OVCAR3 (cell line): Measurements from ENCODE around the gene SNRPD3.

GRCh38 chr22:23909265-23909677 is 15.1 kb downstream of the MIF start:
- RRBS: no CpG with 5 or more reads among the region's 4 CpGs

- RRBS: 18% methylated on average over 9 of the region's 46 CpGs
Observed at GRCh38 chr22:23913295-23914446, 19.5 kb downstream of the MIF start.

DNA sequence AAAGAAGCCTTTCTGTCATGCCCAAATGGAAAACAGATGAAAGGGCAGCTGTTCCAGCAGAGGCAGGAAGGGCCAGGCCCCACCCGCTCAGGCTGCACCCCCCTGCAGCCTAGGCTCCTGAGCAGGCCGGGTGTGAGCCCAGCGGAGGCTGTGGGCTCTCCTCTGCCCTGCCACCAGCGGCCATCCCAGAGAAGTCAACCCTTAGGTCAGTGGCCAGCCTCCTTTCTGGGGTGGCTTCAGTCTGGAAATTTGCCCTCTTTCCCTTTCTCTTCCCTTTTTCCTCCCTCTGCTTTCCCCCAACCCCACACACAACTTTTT is 32.6 kb upstream of the SUSD2 start:
- RRBS: no CpG with 5 or more reads among the region's 4 CpGs

- RRBS: no CpG with 5 or more reads among the region's 13 CpGs
Observed at GRCh38 chr22:24177164-24177856, 4.0 kb upstream of the SUSD2 start.

- RRBS: no CpG with 5 or more reads among the region's 12 CpGs
Observed at GRCh38 chr22:24206486-24207155, 25.3 kb downstream of the SUSD2 start.

GRCh38 chr22:24246136-24246781 is 1.4 kb upstream of the GGT5 start:
- RRBS: no CpG with 5 or more reads among the region's 16 CpGs

DNA sequence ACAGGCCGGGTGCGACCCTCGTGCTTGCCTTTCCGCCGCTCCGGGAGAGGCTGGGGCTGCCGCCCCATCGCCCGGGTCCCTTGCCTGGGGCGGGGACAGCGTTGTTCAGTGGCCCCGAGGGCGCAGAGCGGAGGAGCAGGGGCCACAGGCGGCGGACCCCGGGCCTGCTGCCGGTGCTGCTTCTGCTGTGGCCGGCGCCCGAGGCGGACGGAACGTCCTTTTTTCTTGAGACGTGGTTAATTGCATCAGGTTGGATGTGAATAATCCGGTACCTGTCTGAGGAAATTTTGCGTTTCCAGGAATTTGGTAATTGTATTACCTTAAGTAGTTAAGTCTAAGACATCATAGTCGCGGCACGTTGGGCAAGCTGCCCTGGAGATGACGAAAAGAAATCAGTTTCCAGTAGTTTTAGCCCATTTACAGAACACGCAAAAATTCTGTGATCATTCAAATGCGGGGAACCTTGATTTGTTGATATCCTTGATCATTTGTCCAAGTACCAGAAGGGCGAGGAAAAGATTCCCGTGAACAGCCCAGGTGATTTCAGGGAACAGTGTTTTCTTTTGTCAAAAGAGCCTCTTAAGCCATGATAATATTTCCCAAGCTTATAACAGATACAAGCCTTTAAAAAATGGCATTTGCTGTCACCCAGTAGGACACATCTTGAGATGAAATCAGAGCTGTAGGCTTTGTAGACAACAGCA is 814 bp downstream of the SPECC1L start:
- RRBS: 4% methylated on average over 19 of the region's 35 CpGs

DNA sequence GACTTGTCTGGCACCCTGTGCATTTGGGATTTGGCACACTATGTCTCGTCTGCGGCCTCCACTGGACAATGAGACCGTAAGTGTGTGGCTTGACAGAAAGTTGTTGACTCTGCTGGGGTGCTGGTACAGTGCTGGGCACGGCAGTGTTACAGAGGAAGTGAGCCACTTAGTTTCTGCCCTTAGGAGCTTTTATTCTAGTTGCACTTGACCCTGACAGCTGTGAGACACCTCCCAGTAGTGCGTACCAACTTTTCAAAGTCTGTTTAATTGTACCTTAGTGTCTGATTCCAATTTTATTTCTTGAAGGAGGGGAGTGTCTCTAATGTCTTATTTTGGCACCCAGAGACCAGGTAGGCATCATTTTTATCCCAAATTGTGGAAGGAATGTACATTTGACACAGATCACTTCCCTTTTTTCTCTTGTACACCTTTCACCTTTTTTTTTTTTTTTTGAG is 4.5 kb downstream of the SPECC1L start:
- RRBS: no CpG with 5 or more reads among the region's 5 CpGs

DNA sequence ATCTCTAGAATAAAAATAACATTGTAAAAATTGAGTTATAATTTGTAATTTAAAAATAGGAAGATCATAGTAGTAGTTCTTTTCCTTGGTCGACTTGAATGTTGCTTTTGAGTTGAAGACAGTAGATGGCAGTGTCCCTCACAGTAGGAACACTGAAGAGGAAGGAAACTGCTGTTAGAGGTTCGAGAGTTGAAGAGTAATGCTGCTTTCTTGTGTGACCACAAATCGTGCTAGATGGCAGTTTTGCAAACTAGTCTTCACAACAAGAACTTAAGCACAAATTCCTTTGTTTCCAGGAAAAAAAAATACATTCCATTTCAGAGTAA is 54.4 kb downstream of the SPECC1L start:
- RRBS: no CpG with 5 or more reads among the region's 3 CpGs

DNA sequence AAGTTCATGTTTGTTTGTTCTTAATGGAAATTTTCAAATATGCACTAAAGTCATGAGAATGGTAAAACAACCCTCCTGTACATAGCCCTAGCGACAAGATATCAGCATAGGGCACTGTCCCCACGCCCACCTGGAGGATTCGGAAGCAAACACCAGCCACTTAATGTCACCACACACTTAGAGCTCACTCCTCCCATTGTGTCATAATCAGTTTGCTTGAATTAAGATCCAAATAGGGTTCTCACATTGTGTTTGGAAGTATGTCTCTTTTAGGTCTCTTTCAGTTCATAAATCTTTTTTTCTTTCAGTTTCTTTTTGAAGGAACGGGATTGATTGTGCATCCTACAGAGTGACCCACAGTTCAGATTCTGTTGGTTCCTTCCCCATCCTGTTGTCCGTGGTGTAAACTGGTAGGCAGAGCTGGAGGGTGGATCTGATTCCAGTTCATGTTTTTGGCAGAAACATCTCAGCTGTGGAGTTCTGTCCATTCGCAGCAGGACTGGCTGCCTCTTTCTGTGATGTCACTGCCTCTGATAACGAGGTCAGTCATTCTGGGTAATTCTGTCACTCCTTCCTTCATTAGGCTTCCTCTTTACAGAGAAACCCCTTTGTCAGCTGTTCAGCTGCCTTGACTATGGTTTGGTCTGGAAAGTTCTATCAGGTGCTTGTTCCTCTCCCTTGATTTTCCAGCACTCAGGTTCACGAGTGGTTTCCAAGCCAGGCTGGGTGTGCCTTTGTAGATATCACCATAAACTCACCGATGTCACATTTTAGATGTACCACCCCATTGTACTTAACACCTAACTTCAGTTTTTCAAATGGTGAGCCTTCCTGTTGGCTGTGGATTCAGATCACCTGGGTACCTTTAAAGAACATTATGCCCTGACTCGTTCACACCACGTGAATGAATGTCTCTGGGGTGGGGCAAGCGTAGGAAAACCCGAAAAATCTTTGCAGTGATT is 26.2 kb upstream of the ADORA2A start:
- RRBS: no CpG with 5 or more reads among the region's 13 CpGs

GRCh38 chr22:24555304-24556409 is at the start of gene SNRPD3:
SNRPD3 (plus strand) TSS chr22:24555999.
- RRBS: 6% methylated on average over 20 of the region's 66 CpGs

DNA sequence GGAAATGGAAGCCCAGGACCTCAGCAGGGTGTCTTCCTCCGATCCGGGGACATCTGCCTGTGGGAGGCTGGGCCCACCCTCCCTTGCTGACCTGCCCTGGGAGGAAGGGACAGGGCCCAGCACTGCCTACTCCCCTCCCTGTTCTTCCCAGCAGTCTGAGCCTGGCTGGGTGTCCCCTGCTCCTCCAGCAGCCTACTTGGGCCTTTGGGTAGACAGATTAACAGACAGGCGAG is 5.1 kb downstream of the GGT1 start:
- RRBS: no CpG with 5 or more reads among the region's 3 CpGs

DNA sequence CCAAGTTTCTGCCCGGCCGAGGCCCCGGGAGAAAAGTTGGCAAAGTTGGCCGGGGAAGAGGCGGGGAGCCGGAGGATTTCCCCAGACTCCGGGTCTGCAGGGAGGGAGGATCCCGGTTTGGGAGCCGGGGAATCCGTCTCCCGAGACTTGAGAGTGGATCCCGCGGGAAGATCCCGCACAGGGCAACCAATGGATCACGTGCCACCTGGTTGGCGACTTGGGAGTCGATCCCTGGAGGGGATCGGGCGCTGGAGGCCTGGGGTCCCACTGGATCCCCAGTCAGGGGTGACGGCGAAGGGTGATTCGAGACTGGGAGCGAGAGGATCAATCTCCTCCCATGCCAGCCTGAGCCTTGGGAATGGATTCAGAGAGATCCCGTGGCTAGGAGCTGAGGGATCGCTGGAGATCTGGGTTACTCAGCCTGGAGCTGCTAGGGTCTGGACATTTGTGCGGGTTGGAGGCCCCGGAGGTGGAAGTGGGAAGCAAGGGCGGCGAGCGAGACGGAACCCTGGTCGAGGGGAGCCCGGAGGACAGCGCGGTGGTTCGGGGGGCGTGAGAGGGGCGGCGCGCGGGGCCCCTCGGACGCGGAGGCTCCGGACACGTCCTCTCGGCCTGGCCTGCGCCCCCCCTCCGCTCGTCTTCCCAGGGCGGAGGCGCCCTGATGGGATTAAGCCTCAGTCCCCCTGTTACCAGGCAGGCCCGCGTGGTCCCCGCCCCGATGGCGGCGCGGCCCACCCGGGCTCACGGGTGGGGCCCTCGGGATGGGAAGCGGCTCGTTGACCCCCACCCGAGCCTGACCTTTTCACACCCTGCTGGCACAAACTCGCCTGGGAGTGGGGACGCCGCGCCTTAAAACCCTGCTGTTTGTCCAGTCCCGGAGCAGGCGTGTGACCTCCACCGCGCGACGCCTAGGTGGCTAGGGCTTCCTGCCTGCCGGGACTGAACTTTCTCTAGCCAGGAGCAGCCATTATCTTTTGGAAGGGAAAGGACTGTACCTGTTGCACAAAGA is 659 bp downstream of the KIAA1671 start:
- RRBS: 10% methylated on average over 34 of the region's 76 CpGs

DNA sequence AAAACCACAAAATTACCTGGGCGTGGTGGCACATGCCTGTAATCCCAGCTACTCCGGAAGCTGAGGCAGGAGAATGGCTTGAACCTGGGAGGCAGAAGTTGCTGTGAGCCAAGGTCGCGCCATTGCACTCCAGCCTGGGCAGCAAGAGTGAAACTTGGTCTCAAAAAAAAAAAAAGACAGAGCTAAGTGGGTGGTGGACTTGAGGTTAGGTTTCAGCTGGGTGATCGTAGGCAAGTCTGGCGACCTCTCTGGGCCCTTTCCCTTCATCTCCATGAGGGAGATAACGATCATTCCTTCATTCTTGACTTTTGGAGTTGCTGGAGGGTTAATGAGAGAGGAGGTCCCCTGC is 74.0 kb downstream of the KIAA1671 start:
- RRBS: no CpG with 5 or more reads among the region's 7 CpGs

DNA sequence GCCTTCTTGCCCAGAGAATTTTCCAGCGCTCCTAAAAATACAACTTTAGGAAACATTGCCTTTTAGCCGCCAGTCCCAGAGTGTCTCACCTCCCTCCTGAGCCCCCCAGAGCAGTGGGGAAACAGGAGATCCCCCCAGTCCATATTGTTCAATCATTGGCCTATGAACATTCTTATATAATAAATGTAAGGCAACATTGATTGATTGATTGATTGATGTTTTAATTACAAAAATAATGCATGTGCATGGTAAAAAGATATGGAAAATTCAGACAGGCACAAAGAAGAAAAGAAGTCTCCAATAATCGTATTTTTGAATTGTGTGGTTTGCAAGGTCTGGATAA is 118.8 kb downstream of the KIAA1671 start:
- RRBS: no CpG with 5 or more reads among the region's 3 CpGs

DNA sequence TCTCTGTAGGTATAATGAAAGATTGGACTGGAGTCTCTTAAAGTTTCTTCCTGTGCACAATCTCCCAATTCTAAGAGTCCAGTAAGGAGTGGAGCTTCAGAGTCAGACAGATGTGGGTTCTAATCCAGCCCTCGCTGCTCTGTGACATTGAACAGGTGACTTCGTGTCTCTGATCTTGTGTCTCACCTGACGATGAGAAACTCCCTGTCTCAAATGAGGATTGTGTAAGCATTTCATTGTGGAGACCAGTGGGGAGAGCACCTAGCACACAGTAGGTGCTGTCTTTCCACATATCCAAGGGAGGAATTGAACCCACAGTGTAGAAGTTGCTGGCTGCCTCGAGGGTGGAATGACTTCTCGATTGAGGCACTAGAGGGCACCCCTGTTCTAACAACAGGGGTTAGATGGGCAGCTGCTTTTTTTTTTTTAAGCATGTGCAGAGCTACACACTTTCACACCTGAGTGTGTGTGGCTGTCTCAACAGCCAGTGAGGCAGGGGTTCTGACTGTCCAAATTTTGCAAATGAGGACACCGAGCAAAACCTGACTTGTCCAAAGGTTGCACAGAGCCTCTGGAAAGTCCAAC is 118.4 kb upstream of the CRYBB3 start:
- RRBS: no CpG with 5 or more reads among the region's 6 CpGs

DNA sequence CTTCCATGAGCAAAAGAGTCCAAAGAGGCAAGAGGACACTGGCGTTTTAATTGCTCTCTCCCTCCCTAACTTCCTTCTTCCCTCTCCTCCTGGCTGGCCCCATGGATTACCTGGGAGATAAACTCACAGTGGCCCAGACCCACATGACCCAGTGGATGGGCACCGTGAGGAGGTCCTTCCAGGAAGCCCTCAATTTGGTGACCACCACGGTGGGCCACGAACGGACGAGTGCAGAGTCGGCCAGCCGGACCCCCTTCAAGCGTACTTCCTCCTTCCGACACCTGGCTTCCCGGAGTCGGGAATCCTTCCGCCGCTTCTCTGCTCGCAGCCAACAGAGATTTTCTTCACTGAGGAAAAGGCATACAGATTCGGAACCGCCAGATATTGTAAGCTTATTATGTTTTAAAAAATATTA is 87.6 kb upstream of the CRYBB3 start:
- RRBS: no CpG with 5 or more reads among the region's 17 CpGs

DNA sequence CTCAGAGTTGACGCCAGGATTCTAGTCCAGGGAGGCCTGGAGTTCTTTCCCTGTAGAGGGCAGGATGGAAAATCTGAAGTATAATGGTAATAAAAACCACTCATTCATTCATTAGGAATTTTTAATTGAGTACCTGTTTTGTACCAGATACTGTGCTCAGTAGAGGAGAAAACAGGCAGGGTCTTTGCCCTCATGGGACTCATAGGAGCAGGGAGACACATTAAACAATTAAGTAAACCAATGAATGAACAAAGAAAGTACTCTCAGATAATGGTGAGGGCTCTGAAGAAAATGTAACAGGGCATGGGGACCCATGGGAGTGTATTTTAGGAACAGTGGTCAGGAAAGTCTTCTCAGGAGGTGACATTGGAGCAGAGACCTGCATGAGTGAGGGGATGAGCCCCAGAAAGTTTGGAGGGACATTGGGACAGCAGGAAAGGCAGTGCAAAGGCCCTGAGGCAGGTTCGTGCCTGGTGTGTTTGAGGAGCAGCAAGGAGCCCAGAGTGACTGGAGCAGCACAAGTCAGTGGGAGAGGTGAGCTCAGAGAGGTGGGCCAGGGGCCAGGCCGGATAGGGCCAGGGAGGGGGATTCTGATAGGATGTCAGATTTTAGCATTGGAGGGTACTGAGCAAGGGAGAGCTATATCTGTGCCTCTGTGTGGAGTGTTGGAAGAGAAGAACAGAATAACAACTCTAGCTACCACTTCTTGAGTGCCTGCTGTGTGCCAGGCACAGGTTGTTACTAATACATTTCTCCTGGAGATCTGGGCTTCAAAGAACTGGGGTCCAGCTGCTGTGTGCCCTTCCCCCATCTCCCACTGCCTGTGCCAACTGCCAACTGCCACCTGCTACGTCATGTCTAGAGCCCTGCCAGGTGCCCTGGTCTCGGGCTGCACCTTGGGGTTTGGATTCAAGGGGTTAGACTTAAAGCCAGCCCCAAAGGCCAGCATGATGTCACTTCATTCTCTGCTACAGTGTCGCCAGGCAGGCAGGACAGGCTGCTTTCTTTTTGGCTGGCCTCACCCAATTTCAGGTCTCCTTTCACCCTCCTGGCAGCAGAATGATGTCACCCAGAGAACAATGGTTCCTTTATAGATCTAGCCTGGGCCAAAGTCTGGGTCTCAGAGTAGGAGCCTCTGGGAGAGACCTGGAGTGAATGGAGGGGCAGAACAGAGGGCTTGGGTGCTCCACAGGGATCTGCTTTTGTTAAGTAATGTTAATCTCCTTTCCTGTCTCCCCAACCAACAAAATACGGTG is 79.9 kb upstream of the CRYBB3 start:
- RRBS: no CpG with 5 or more reads among the region's 7 CpGs

DNA sequence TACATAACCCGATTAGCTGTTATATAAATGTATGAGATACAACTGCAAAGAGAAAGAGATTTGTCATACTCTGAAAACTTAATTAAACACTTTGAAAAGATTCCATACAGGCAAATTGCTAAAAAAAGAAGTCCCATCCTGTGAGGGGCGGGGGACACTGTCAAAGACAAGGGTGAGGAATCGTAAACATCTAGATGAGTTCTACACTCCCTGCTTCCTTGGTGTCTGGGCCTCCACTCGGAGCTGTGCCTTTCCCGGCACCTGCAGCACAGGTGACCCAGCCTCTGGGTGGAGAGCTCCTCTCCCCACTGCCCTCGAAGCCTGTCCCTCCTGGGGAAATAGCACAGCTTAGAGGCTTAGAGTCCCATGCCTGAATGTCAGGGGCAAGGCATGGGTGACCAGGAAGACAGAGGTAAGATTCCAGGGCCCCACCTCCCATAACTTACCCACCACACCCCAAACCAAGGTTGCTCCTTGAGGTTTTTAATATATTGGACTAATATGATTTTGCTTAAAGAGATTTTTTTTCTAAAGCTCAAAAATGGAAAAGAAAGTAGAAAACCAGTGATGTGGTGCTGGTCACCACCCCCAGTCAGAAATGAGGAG is 69.1 kb upstream of the CRYBB3 start:
- RRBS: no CpG with 5 or more reads among the region's 6 CpGs